ENCODE data around the genes SLC46A2 and TEX53.

DNA sequence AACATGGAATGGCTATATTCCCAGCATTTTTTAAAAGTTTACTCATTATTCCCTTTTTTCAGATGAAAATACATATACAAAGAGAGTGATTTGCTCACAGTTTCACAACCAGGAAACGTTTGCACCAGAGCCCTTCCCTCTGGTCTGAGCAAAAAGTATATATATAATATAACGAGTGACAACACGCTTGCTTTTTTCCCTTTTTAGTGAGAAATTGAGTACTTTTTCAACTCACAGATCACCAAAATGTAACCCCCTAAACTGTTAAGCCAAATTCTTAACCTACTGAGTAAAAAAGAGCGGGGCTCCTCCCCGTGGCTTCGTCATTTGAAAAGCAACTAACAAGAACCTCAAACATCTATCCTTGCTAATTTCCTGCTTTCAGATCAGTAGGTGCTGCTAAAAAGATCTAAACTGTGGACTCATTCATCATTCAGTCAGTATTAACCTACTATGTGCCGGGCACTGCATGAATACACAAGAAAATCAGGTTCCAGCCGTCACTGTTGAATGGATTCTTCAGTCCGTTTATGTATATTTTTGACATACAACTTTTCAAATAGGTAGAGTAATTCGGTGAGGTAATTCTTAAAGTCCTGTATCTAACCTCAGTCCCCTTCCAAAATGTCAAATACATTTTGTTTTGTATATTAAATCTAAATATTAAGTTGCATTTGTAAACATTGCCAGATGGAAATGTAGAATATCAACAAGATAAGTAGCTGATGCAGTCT, 1.1 kb upstream of the PTBP3 start:
CAGE:
- cytosol, long polyA minus RNA = no peak
- cytosol, long polyA plus RNA = no peak
- long polyA plus RNA = no peak
- nucleus, long polyA minus RNA = no peak
- nucleus, long polyA plus RNA = no peak

DNA sequence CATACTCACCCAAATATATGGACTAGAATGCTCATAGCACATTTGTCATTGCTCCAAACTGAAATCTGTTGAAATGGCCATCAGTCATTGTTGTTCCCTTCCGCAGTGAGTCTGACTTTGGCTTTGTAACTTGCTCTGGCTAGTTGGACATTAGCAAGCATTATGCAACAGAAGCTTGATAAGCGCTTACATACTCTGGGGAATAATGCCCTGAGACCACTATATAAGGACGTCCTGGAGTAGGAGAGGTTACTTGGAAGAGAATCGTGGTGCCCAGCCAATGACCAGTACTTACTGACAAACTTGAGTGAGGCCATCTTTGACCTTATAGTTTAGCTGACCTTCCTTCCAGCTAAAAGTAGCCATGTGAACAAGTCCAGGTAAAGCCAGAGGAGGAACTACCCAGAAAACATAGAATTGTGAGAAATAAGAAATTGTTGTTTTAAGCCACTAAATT, 9.1 kb downstream of the KIAA1958 start:
CAGE:
- cytosol, long polyA minus RNA = no peak
- cytosol, long polyA plus RNA = no peak
- long polyA plus RNA = no peak
- nucleus, long polyA minus RNA = no peak
- nucleus, long polyA plus RNA = no peak

DNA sequence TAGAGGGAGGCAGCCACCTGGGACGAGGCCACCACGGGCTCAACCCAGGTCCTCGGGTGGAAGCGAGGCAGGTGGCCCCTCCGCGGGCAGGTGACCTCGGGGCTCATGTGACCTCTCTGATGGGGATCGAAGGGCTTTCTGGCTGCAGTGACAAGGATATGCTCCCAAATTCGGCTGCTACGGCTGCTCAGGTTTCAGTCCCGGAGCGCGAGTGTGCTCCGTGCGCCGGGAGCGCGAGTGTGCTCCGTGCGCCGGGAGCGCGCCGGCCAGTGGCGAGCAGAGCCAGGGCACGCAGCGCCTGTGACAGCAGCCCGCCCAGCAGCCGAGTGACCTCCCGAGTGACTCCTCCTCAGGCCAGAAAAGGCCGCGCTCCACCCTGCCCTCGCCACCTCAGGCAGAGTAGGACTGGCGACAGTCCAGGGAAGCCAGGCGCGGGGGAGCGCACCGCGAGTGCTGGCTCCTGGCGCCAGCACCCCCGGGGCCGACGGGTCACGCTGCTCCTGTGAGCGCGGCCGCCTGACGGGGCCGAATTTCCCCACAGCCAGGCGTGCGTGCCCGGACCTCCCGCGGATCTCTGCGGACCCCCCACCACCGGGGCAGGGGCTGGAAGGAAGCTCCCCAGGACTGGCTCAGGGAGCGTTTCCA, at the start of gene SLC46A2:
Gene SLC46A2, minus strand, starts transcription at position 302 of the 645 bp plus-strand sequence.
CAGE:
- cytosol, long polyA minus RNA = no peak
- cytosol, long polyA plus RNA = no peak
- long polyA plus RNA = no peak
- nucleus, long polyA minus RNA = no peak
- nucleus, long polyA plus RNA = no peak

GRCh38 chr9:113378794-113379664, 2.2 kb upstream of the HDHD3 start:
CAGE:
- cytosol, long polyA minus RNA = no peak
- cytosol, long polyA plus RNA = no peak
- long polyA plus RNA = no peak
- nucleus, long polyA minus RNA = no peak
- nucleus, long polyA plus RNA = no peak

CAGE:
- cytosol, long polyA minus RNA = no peak
- cytosol, long polyA plus RNA = no peak
- long polyA plus RNA = no peak
- nucleus, long polyA minus RNA = no peak
- nucleus, long polyA plus RNA = no peak
These were observed 10.8 kb upstream of the HDHD3 start for GRCh38 chr9:113387405-113388084.

DNA sequence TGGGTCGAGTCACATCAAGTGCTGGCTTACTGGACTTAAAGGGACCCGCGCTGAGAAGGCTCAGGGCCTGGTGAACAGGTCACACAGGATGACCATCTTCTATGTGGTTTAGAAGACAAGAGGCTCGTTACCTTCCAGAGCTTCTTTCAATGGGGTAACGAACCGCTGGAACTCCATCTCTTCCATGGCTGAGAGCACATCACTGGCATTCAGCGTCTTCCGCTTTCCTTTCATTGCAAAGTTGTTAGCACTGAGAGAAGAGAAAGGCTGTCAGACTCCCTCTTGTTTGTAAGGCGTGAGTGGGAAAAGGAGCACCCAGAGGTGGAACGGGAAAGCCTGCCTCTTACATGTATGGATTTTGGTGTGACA, 1.0 kb downstream of the POLE3 start:
CAGE:
- cytosol, long polyA minus RNA = no peak
- cytosol, long polyA plus RNA = no peak
- long polyA plus RNA = no peak
- nucleus, long polyA minus RNA = no peak
- nucleus, long polyA plus RNA = no peak

CAGE:
- cytosol, long polyA minus RNA = no peak
- cytosol, long polyA plus RNA = no peak
- long polyA plus RNA = no peak
- nucleus, long polyA minus RNA = no peak
- nucleus, long polyA plus RNA = no peak
These were observed 17.7 kb downstream of the RGS3 start for GRCh38 chr9:113481067-113481746.

GRCh38 chr9:113518111-113518544, 54.6 kb downstream of the RGS3 start:
CAGE:
- cytosol, long polyA minus RNA = no peak
- cytosol, long polyA plus RNA = no peak
- long polyA plus RNA = no peak
- nucleus, long polyA minus RNA = no peak
- nucleus, long polyA plus RNA = no peak

CAGE:
- cytosol, long polyA minus RNA = no peak
- cytosol, long polyA plus RNA = no peak
- long polyA plus RNA = no peak
- nucleus, long polyA minus RNA = no peak
- nucleus, long polyA plus RNA = no peak
These were observed 94.0 kb downstream of the RGS3 start for GRCh38 chr9:113557450-113558017.

CAGE:
- cytosol, long polyA minus RNA = no peak
- cytosol, long polyA plus RNA = no peak
- long polyA plus RNA = no peak
- nucleus, long polyA minus RNA = no peak
- nucleus, long polyA plus RNA = no peak
These were observed 136.1 kb downstream of the RGS3 start for GRCh38 chr9:113599480-113600211.

DNA sequence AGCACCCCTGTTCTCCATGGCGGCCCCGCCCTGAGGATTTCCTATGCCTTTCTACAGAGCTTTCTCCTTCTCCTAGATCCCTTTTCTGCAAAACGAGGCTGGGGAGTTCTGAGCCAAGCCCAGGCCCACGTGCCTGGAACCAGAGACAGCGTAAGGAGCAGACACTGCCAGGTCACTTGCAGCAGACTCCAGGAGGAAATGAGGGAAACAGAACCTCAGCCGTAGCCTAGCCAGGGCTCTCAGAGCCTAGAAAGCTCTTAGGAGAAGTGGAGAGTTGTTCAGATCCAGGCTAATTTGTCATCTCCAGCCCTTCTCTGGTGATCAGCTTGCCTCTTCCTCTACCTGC, 163.3 kb downstream of the RGS3 start:
CAGE:
- cytosol, long polyA minus RNA = no peak
- cytosol, long polyA plus RNA = no peak
- long polyA plus RNA = no peak
- nucleus, long polyA minus RNA = no peak
- nucleus, long polyA plus RNA = no peak

DNA sequence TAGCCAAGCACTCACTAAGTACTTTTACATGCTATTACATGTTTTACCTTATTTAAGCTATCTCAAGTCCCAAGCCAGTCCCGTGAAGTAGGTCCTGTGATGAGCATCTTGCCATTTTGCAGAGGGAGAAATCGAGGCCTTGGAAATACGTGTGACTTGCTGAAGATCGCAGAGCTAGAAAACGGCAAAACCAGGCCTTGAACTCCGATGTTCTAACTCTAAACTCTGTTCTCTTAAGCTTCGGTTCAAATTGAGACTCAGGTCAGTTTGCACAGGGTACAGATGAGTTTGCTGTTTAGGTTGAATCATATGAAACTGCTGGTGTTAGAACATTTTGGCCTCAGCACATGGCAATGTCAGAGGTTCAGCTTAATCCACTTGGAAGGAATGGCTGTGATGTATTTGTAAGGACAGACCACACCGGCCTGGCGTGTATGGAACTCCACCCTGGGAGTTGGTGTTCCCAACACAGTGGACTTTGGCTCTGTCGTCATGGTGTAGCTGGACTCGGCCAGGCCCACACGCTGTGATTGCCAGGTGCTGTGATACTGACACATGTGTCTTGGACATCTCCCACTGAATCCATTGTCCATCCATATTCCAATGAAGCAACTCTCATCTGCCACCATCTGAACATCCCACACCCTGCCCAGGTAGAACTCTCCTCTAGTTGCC, 90.2 kb downstream of the ZNF618 start:
CAGE:
- cytosol, long polyA minus RNA = no peak
- cytosol, long polyA plus RNA = no peak
- long polyA plus RNA = no peak
- nucleus, long polyA minus RNA = no peak
- nucleus, long polyA plus RNA = no peak

GRCh38 chr9:114048975-114050093, 28.8 kb downstream of the AMBP start:
CAGE:
- cytosol, long polyA minus RNA = start-site peak on the plus strand at chr9:114049456-114049487, 15 reads
- cytosol, long polyA plus RNA = no peak
- long polyA plus RNA = no peak
- nucleus, long polyA minus RNA = no peak
- nucleus, long polyA plus RNA = no peak

DNA sequence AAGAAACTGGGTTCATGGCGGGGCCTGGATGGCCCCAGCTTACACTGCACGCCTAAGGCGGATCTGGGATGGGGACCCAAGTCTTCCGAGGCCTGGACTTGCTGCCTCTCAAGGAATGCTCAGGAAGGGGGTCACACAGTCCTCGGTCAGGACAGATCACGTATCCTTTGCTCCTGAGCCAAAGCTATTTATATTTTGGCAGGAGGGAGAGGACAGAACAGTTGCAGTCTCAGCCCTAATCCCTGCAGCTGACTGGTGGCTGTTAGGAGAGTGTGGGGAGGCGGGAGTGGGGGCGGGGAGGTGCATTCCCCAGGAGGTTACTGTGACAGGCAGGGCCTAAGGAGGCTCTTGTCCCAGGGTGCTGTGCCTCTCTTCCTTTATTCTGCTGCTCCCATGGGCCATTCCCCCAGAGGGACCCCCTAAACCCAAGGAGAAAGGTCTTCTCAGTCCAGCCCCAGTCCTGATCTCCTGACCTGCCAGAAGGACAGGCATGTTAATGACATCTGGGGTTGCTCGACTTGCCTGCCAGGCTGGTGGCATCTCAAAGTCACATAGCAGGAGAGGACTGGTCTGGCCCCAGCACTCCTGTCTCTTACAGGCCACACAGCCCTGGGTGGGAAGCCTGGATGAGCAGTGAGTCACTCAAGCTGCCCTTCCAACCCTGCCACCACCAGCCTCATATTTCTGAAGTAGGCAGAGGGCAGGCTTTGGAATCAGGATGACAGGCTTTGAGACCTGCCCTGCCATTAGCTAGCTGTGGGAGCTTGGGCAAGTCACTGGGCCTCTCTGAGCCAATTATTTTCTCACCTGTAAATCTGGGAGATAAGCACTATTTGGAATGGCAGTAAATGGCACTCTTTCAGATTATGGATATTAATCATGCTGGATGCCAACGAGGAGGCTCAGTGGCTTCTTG, 51.9 kb downstream of the COL27A1 start:
CAGE:
- cytosol, long polyA minus RNA = no peak
- cytosol, long polyA plus RNA = no peak
- long polyA plus RNA = no peak
- nucleus, long polyA minus RNA = no peak
- nucleus, long polyA plus RNA = no peak

GRCh38 chr9:114324472-114324958, 1.6 kb downstream of the ORM1 start:
CAGE:
- cytosol, long polyA minus RNA = no peak
- cytosol, long polyA plus RNA = no peak
- long polyA plus RNA = no peak
- nucleus, long polyA minus RNA = no peak
- nucleus, long polyA plus RNA = no peak

DNA sequence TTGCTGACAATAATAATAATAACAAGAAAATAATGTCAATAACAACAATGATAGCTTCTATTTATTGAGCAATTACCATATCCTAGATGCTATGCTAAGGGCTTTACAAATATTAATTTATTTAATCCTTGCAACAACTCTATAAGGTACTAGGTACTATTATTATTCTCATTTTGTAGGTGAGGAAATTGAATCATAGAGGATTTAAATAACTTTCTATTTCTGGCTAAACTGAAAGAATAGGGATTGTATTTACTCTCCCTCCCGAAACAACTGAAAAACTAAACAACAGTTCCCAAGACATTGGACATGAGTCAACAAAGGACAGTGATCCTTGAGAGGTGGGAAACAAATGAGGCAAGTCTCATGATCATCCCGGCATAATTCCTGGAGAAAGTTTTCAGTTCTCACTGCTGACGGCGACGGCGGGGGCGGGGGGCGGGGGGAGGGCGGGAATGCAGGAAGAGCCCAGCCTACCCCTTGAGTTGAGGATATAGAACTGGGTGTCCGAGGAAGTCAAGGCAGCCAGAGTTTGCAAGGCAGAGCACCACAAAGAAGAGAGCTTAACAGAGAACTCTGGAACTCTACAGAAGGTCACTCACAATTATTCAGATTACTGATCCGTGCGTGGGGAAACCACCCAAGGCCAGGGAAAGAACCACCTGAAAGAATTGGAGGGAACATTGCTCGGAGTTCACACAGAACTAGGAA, 27.3 kb upstream of the WHRN start:
CAGE:
- cytosol, long polyA minus RNA = no peak
- cytosol, long polyA plus RNA = no peak
- long polyA plus RNA = no peak
- nucleus, long polyA minus RNA = no peak
- nucleus, long polyA plus RNA = no peak

DNA sequence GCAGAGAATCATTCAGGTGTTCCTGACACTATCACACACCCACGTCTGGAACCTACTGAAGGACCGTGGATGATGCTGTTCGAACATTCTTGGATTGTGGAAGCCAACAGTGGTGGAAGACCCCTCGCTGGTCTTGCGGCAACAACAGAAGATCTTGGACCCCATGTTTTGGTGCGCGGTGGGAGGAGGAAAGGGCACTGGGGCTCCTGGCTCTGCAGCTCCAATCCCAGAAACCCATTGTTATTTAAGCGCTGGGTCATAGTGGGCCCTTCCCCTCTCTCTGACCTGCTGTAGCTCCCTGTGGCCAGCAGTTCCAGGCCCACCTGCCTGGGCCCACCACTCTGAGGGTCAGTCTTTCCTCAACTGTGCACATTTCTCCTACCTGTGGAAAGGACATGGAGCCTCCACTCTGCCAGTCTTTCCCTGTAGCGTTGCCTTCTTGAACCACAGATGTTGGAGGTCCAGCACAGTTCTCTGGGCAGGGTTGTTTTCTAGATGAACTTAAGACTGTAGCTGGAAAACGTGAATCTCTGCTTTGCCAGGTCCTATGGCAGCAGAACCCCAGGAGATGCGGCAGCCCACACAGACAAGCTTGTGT, at the start of gene TEX53:
Gene TEX53, minus strand, starts transcription at position 196 of the 598 bp plus-strand sequence.
CAGE:
- cytosol, long polyA minus RNA = no peak
- cytosol, long polyA plus RNA = no peak
- long polyA plus RNA = no peak
- nucleus, long polyA minus RNA = no peak
- nucleus, long polyA plus RNA = no peak

DNA sequence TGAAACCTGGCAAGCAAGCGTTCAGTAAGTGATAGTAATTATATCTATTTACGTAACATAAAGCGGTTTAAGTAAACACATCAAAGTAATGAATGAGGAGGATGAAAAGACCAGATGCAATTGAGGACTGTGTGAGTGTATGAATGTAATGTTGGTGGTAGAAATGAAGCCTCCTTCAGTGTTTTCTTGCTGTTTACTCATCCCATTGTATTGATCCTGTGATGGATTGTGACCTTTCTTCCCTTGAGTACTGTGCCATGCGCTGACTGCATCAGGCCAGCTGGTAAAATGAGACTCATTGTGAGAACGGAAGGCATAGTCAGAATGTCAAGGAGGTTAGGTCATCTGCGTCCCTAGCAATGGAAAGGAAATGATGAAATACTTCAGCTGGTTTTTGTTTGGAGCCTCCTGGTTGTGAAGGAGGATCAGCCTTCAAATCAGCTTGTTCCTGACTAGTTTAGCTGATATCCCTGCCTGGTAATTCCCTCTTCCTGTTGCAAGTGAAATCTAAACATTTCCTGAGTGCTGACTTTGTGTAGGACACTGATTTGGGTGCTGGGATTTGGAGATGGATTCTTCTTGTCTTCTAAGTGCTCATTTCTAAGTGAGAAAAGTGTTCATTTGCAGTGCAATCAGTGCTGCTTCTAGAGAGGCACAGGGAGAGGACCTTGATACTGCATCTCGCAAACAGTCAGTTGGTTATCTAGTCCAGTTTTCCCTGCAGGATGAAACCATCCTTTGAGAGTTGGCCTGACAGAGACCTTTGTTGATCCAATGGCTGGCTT, 35.5 kb downstream of the TNFSF8 start:
CAGE:
- cytosol, long polyA minus RNA = no peak
- cytosol, long polyA plus RNA = no peak
- long polyA plus RNA = no peak
- nucleus, long polyA minus RNA = no peak
- nucleus, long polyA plus RNA = no peak

CAGE:
- cytosol, long polyA minus RNA = no peak
- cytosol, long polyA plus RNA = no peak
- long polyA plus RNA = no peak
- nucleus, long polyA minus RNA = no peak
- nucleus, long polyA plus RNA = no peak
These were observed 93.9 kb upstream of the TNC start for GRCh38 chr9:115211796-115212298.

DNA sequence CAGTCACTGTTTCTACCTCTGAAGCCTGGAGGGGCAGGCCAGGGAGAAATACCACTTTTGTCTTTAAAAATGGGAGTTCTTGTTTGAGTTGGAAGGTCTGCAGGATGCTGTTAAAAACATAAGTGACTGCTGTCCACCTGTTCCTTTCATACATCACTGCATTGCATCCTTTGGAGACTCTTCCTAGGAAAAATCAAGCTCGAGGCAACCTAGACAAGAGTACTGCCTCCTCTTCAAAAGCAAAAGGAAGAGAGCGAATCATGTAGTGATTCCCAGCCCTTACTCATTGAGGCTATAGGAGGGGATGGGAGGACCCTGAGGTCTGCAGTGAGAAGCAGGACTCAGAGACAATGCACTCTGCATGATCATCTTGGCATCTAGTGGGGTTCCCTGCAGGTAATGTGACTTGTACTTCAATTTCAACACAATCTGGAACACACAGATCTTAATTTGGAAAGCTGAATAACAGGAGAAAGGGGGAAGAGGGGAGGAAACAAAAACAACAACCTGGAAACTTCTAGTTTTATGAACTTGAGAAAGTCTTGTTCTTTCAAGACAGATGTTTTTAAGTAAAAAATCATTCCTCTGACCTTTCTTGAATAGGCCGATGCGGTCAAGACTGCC, 163.1 kb downstream of the PAPPA start:
CAGE:
- cytosol, long polyA minus RNA = no peak
- cytosol, long polyA plus RNA = no peak
- long polyA plus RNA = no peak
- nucleus, long polyA minus RNA = no peak
- nucleus, long polyA plus RNA = no peak